Ureter (tissue), 1 donor: ENCODE measurements around a stretch of chr5.

DNA sequence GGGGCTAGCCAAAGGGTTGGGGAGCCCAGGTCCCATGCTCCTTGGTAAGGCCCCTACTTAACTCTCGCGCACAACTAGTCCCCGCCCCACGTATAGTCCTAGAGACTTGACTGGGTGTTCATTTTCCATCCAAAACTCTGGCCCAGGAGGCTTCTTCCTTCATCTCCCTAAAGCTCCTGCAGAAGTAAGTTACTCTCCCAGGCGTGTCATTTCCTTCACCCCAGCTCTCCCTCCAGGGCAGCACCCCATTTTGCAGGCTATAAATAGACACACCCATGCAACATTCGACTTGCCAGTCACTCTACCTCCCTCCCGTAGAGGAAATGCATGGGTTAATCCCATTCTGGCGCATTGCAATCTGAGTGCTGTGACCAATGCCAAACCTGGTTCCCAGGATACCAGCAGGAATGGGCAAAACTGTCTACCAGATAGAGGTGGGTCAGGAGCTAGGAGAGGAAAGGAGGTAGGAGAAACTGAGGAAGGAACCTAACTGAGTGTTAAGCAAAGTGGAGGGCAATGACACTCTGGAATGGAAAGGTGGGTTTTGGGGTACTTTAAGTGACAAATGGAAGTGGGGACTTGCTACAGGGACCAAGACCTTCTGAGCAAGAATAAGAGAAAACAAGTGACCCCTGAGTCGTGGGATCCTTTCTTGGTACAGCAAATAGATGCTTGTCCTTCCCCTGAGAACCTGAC, 1.5 kb upstream of the IRF1 start:
- PRO-cap = no peak

GRCh38 chr5:132662975-132663765, 5.2 kb downstream of the IL13 start:
- PRO-cap = no peak

GRCh38 chr5:132747701-132748445, 647 bp downstream of the CCNI2 start:
- PRO-cap = no peak

DNA sequence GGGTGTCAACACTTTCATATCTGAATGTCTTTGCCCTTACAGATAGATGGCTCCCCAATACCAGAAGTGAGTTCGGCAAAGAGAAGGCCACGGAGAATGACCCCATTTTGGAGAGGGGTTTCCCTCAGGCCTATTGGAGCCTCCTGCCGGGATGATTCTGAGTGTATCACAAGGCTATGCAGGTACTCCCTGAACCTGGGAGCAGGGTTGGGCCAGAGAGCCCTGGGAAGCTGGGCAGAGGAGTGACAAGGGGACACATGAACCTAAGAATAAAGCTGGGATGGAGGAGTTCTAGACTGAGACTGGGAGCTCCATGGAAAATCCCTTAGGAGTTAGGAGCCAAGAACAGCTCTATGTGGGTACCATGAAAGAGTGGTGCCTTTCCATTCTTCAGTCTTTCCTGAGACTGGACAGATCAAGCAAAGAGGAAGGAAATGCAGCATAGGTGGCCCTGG, 467 bp downstream of the LEAP2 start:
- PRO-cap = no peak

GRCh38 chr5:132895988-132897272, 23.0 kb downstream of the LEAP2 start:
- PRO-cap = no peak

GRCh38 chr5:132955046-132955640, 8.3 kb downstream of the AFF4 start:
- PRO-cap = no peak

DNA sequence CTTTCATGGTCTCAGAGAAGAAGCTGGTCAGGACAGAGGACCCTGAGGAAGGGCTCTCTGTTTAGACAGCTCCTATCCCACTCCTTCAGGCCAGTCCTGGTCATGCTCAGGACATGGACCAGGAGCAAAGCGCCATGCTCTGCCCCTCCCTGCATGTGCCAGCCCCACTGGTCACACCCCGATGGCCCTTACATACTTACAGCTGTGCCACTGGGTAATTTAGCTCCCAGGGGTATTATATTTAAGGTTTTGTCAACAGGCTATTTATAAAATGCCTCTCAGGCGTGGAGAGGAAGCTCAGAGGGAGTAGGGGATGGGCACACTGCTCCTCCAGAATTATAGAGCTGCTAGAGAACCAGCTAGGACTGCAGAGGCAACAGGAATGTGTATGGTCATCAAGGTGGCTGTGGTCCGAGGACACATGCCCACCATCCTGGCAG, 33.3 kb downstream of the C5orf15 start:
- PRO-cap = no peak

GRCh38 chr5:134003799-134004325, 913 bp downstream of the VDAC1 start:
- PRO-cap = bidirectional peak, plus-strand start at chr5:134004285, minus-strand start at chr5:134004227

GRCh38 chr5:134007682-134008313, 3.0 kb upstream of the VDAC1 start:
- PRO-cap = bidirectional peak, plus-strand start at chr5:134008255, minus-strand start at chr5:134008061

DNA sequence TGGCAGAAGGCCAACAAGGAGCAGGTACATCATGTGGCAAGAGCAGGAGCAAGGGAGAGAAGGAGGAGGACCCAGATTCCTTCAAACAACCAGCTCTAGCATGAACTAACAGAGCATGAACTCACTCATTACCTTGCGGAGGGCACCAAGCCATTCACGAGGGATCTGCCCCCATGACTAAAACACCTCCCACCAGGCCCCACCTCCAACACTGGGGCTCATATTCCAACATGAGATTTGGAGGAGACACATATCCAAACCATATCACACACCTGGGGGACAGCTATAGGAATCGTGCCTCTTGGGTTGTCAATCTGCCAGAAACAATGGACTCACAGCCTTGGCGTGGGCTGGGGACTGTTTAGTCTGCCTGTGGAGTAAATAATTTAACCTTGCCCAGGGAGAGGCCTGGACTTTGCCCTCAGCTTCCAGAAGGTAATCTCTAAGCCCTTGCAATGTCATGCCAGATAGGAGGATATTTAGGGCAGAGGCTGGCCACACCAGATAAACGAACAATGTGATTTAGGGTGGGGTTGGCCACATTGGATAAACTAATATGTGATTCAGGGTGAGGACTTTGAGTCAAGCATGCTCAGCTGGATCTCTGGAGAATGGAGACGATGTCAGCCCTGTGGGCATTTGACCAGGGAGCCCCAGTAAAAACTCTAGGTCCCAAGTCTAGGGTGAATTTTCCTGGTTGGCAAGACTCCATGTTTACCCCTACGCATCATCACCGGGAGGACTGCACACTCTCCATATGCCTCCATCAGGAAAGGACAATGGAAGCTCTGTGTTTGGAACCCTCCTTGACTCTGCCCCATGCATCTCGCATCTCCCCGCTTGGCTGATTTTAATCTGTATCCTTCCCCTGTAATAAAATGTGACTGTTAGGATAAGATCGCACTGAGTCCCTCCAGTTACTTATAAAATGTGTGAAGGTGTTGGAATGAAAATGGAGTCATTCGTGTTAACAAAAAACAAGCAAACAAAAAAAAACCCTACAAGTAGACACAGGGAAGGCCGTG, 13.7 kb upstream of the VDAC1 start:
- PRO-cap = no peak

- PRO-cap = no peak
These were observed 49.3 kb upstream of the VDAC1 start for GRCh38 chr5:134054134-134054361.

GRCh38 chr5:134113871-134114123, 684 bp upstream of the TCF7 start:
- PRO-cap = no peak

DNA sequence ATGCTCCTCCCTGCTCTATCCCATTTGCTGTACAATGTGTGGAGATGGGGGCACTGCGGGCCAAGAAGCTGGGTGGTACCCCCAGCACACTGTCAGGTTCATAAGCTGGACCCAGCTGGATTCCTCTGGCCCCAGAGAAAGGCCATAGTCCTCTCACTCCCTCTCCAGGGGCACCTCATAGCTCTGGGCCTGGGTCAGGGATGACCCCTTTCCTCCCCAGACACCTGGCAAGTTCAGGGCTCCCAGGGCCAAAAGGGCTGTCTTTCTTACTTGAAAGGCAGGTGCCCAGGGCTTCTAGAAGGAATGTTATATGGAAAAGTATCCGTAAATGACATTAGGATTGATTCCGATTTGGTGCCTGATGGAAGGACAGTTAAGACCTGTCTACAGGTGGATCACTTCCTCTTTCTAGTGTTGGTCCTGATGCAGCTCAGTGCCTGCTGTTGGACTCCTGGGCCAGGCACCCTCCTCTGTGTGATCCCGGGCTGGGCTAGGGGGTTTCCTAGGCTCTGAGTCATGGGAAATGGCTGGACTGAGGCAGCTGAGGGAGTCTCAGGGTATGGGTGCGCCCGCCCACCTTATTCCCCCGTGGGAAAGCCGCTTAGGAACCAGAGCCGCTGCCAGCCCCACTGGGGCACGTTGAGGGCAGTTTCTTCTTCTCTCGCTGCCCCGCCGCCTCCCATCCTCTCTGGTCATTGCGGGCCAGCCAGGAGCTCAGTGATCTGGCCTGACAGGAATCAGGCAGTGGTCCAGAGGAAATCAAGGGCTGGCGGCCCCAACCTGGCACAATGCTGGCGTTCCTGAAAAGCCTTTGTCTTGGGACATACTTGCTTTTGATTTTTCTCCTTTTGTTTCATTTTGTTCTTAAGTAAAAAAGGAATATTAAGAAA, 12.8 kb downstream of the TCF7 start:
- PRO-cap = unidirectional peak, minus-strand start at position 690 of the sequence

DNA sequence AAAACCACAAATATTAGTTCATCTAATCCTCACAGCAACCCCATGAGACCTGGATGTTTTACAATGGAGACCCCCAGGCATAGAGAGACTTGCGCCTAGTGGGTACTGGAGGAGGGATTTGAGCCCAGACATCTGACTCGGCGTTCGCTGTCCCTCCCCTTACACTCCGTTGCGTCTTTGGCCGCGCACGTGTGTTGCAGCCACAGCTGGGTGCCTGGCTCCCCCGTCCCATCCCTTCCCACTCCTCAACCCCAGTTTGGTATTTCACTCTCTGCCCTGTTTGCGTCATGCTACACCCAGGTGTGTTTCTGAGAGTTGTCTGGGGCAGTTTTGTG, 13.4 kb downstream of the TCF7 start:
- PRO-cap = no peak

DNA sequence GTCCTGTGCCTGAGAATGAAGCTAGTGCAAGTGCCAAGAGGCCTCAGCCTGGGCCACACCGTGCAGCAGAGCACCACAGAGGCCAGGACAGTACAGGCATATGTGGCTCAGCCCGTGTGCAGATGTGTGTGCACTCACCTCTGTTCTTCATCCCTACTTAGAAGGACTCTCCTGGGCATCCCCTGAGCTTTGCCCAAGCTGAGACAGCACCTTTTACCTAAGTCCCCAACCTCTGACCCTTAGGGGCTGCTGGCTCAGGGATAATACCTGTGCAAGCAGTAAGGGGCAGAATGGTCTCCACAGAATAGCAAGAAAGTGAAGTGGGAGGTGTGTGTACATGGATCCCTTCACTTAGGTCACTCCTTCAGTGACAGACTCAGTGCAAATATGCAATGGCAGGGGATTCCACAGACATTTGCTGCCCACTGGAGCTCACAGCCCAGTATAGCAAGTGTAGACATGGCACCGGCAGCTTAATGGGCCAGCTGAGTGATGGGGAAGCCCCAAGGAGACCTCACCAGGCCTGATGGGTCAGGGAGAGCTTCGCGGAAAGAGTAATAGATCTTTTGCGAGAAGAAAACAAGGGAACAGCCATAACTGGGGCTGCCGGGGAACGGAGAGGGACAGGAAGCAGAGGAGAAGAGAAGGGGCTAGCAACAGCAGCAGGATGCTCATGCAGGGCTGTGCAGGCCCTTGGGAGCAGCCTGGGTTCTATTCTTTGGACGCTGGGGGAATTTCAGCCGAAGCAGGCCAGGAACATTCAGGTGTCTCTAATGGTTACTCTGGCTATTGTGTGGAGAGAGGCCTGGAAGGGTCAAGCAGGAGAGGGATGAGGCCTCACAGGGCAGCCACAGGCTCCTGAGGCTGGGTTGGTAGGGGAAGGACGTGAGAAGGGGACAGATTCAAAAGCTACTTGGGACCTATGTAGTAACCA, 26.8 kb downstream of the TCF7 start:
- PRO-cap = no peak

GRCh38 chr5:134142454-134143382, 28.2 kb downstream of the TCF7 start:
- PRO-cap = no peak

DNA sequence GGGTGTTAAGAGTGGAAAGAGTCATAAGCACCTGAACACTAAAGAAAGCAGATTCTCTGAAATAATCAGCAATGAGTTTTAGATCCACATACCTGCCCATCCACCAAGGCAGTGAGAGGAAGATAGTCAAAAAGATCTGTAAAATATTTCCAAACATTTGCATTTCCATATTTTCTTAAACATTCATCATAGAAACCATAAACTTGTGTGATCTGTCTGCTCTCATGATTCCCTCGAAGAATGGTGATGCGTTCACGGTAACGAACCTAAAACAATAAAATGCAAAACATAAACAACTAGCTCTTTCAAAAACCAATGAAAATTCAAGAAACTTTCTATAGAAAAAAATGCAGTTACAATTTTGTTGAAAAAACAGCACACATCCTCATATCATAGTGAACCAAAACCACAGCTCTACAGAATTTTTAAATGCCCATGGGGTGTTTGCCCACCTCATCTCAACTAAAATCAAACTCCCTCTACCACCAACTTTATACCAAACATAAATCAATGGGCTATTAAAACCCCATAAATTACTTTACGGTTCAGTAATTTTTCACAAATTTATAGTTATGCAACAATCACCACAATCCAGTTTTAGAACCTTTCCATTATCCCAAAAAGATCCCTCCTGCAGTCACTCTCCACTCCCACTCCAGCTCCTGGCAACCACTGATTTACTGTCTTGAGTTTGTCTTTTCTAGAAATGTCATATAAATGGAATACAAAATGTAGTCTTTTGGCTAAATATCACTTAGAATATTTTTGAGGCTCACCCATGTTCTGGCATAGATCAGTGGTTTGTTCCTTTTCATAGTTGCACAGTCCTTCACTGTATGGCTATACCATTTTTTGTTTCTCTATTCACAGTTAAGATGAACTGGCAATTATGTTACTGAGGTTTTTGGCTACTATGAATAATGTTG, 23.9 kb downstream of the PPP2CA start:
- PRO-cap = no peak

GRCh38 chr5:134203923-134204246, 22.0 kb downstream of the PPP2CA start:
- PRO-cap = no peak

- PRO-cap = no peak
These were observed 21.0 kb upstream of the PPP2CA start for GRCh38 chr5:134246782-134247350.

GRCh38 chr5:134398339-134399122, 13.2 kb downstream of the CDKN2AIPNL start:
- PRO-cap = no peak